Smooth muscle cell (in vitro differentiated cells): ENCODE measurements around a stretch of chr14.

GRCh38 chr14:68736429-68736978 lies 56.4 kb downstream of the ZFP36L1 start:
- RAMPAGE, long total RNA = no peak

- RAMPAGE, long total RNA = no peak
Observed at GRCh38 chr14:68789638-68789756, 3.4 kb downstream of the ZFP36L1 start.

DNA sequence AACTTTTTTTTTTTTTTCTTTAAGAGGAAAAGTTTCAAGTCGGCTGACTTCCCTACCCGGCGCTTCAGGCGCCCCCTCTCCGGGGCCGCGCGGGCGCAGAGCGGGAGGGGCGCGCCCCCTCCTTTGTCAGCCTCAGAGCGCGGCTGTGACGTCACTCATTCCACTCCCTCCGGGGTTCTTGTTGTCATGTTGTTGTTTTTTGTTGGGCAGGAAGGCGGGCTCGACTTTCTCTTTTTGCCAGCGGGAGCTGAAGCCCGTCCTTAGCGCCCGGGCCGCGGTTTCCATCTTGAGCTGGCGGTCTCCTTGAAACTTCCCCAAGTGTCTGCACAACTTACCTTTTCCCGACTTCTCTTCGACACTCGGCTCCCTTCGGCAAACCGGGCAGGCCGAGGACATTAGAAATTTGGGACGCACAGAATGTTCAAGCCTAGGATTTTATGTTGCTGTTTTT lies 473 bp upstream of the ZFP36L1 start:
- RAMPAGE, long total RNA = start-site peak on the plus strand centred at position 223 of the sequence, 124 bp wide, 11 and 5 reads in 2 replicates

- RAMPAGE, long total RNA = no peak
Observed at GRCh38 chr14:68795586-68796646, 3.0 kb upstream of the ZFP36L1 start.

GRCh38 chr14:68820065-68820555 lies 27.2 kb upstream of the ZFP36L1 start:
- RAMPAGE, long total RNA = no peak

GRCh38 chr14:68823774-68824451 lies 31.0 kb upstream of the ZFP36L1 start:
- RAMPAGE, long total RNA = no peak

DNA sequence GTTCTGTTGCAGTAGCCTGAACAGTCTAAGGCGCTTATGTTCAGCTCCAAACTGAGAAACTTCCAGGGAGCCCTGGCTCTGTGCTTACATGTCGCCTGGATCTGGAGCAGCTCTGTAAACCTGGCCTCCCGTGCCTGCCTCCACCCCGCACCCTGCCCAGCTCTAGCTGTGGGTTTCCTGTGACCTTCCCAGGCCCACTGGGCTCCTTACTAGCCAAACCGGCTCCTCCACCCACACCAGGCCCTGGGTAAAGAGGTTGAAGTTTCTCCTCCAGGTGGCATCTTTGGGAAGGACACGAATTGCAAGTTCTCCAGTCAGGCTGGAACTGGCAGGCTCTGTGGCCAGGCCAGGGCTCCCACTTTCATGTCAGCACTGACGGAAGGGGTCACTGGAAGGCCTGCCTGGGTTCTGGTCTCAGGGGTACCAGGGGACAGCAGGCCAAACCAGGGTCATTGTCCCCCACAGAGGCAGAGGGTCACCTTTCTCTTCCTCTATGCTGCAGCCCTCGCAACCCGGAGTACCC lies 60.9 kb upstream of the ZFP36L1 start:
- RAMPAGE, long total RNA = no peak

DNA sequence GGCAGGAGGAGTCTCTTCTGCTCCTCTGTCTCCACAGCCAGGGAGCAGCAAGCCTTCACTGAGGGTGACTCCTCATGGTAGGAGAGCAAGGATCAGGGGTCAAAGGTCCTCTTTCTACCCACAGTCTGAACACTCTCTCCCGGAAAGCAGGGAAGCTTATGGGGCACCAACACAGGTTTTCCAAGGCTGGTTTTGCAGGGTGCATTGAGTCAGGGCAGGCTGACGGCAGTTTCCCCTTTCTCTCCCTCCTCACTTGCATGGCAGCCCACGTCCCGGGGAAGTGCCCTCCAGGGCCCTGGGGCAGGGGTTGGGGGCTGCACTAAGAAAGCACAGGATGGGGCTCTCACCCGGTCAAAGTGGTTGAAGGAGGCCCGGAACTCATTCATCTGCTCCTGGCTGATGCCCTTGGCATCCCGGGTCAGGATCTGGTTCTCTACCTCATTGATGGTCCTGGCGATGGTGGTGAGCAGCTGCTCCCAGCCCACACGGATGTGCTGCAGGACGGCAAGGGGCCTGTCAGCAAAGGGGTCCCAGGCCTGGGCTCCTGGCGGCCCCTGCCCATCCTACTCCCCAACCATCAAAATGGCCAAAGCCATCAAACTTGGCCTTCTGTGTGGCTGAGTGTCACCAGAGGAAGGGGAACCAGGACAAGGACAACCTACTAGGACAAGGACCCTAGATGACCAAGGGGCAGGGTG lies 86.9 kb upstream of the ZFP36L1 start:
- RAMPAGE, long total RNA = no peak

DNA sequence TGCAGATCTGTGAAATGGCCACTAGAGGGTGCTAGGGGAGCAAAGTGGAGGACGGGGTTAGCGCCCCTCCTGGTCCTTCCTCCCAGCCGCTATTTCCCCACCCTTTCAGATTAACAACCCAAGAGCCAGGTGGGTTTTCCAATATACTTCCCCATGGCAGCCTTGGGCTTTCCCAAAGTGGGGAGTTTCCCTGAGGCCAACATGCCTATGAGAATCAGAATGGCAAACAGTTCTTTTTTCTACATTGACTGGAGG lies 67.4 kb downstream of the ACTN1 start:
- RAMPAGE, long total RNA = no peak

GRCh38 chr14:68939838-68940455 lies 39.2 kb downstream of the ACTN1 start:
- RAMPAGE, long total RNA = no peak

DNA sequence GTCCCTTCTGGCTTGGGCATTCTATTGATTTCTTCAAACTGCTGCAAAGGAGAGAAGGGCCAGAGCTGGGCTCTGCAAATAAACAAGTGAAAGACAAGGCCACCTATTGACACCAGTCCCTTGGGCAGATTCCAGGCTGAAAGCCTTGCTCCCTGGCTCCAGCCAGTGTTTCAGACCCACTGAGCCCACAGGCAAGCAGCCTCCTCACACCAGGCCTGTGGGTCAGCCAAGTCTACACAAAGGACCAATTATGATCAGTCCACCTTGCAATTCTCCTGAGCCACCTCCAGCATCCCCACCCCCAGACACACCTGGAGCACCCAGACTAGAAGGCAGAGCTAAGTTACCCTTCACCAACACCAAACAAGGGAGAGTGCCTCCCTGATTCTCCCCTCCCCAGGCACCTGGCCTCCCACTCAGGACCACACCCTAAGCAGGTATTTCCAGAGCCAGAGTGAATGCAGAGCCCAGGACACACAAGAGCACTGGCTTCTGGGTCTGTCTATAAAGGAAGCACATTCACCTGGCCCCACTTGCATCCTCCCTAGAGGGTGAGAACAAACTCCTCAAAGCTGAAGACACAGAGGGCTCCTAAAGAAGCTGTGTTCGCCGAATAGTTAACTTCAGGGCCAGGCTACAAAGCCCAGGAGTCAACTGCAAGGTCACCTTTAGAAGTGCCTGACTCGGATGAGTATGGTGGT lies 13.7 kb downstream of the ACTN1 start:
- RAMPAGE, long total RNA = no peak

GRCh38 chr14:69004646-69005032 lies 25.5 kb upstream of the ACTN1 start:
- RAMPAGE, long total RNA = no peak

GRCh38 chr14:69045647-69047078 lies 67.1 kb upstream of the ACTN1 start:
- RAMPAGE, long total RNA = no peak

DNA sequence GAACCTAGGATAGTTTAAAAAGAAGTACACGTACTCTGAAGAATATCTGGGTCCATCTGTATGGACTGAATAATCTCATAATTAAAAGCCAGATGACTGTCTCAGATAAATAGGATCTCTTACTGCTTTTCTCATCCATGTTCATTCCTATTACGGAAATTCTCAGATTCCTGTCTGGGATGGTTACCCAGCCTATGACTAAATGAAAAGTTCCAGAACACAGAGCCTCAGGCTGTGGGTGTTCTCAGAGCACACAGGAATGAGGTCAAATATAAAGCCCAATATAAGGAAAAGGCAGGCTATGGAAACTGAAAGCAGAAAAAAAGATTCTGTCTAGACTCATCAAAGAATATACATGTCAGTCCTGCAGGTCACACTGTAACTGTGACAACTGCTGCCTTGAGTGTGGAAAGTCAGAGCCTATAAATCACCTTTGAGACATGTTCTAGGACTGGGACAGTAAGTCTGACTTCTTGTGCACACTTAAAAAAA lies 64.4 kb downstream of the DCAF5 start:
- RAMPAGE, long total RNA = no peak

DNA sequence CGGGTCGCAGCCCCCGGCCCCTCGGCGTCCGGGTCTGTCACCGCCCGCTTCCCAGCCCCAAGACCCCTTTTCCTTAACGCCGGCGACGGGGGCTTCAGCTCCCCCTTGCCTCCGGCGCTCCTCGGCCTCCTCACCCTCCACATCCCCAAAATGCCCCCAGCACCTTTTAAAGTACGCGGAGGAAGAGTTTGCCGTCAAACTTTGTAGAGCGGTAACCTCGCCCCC lies 756 bp downstream of the DCAF5 start:
- RAMPAGE, long total RNA = no peak

- RAMPAGE, long total RNA = no peak
Observed at GRCh38 chr14:69247497-69247833, 12.5 kb upstream of the GALNT16 start.

DNA sequence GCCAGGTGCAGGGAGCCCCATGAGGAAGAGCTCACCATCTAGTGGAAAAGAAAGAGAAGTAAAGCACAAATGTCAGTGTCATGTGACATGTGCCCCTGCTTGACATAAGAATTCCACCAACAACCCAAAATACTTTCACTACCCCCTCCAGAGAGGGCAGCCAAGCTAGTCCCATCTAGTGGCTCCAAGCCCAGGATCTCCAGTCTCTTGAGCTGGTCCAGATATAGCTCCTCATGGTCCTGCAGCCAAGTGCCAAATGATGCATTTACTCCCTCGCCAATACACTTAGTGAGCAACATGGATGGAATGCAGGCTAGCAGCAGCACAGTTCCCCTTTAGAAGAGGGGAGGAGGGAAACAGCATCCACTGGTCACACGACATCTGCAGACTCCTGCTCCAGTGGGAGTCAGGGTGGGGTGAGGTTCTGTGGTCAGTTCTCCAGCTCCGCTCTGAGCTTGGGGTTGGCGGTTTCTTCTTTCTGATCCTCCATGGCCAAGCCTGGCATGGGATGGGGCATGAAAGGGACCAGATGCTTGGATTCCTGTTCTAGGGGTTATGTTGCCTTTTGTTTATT lies 57.1 kb downstream of the GALNT16 start:
- RAMPAGE, long total RNA = no peak

- RAMPAGE, long total RNA = no peak
Observed at GRCh38 chr14:69631983-69632761, 20.8 kb downstream of the SUSD6 start.

GRCh38 chr14:69692467-69693718 lies 74.0 kb upstream of the SRSF5 start:
- RAMPAGE, long total RNA = no peak

- RAMPAGE, long total RNA = no peak
Observed at GRCh38 chr14:69767253-69767577, 273 bp downstream of the SRSF5 start.